ENCODE results near the genes EHBP1L1, AP5B1, MRPL11 and BBS1.

DNA sequence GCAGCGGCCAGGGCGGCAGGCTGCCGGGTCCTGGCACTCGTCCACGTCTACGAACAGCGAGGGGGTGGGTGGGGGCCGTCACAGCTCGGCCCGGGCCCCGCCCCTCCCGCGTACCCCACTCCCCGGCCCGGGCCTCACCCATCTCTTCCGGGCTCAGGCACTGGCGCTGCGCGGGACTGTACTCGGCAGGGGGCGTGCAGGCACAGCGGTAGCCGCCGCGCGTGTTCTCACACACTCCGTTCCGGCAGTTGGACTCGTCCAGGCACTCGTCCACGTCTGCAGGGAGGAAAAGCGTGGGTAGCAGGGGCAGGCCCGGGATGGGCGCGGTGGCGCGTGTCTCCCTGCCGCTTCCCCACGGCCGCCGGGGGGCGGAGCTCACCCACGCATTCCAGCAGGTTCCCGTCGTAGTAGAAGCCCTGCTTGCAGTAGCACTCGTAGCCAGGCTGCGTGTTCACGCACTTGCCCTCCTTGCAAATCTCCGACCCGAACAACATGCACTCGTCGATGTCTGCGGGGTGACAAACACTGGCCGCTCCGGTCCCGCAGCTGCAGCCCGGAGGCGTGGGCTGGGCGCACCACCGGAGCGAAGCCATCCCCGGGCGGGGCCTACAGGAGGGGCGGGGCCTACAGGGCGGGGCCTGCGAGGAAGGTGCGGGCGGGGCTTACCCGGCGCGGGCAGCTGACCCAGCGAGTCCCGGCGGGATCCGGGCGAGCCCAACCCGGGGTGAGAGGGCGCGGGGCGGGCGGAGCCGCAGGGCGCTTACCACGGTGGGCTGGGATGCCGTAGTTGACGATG lies 15.4 kb downstream of the SCYL1 start:
- PRO-cap: unidirectional peak, plus-strand start at position 690 of the sequence; unidirectional peak, plus-strand start at position 727 of the sequence
- RAMPAGE, long total RNA, 2 experiments: no peak in any of the 2 experiments

DNA sequence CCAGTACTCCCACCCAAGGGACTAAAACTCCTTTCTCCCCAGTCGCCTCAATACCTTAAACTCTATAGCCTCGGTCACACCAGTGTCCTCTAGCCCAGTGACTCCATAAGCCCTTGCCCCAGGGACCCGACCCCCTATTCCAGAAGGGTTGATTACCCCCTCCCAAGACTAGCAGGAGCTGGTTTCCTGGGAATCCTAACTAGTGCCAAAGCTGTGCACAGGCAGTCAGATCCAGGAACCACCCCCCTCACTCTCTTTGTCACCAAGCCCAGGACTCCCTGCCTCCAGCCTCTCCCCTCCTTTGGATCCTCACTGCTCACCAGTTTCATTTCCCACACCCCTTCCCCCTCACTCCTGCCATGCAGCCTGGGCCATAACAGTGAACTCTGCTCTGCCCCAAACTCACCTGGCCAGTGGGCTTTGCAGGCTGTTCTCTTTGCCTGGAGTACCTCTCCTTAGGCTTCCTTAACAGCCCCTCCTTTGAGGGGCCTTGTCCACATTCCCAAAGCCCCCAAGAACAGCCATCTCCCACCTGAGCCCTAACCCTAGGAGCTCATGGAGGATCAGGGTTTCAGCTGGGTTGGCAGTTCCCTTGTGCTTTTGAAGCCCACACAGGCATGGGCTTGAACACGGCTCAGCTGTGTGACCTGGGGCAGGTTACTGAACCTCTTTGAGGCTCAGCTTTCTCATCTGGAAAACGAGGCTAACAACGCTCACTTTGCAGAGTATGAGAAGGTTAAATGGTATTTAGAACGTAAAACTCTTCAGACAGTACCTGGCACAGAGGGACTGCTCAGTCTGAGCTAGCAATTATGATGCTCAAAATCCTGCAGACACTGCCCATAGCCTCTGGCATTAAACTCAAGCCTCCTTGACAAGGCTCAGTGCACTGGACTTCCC lies 9.5 kb downstream of the LTBP3 start:
- PRO-cap: no peak
- RAMPAGE, long total RNA, 2 experiments: no peak in any of the 2 experiments

GRCh38 chr11:65575973-65576588 lies at the start of gene EHBP1L1:
EHBP1L1 (plus strand) TSS chr11:65576053.
- PRO-cap: bidirectional peak, plus-strand start at chr11:65576036, minus-strand start at chr11:65575868
- RAMPAGE, long total RNA, 2 experiments: no peak in any of the 2 experiments

DNA sequence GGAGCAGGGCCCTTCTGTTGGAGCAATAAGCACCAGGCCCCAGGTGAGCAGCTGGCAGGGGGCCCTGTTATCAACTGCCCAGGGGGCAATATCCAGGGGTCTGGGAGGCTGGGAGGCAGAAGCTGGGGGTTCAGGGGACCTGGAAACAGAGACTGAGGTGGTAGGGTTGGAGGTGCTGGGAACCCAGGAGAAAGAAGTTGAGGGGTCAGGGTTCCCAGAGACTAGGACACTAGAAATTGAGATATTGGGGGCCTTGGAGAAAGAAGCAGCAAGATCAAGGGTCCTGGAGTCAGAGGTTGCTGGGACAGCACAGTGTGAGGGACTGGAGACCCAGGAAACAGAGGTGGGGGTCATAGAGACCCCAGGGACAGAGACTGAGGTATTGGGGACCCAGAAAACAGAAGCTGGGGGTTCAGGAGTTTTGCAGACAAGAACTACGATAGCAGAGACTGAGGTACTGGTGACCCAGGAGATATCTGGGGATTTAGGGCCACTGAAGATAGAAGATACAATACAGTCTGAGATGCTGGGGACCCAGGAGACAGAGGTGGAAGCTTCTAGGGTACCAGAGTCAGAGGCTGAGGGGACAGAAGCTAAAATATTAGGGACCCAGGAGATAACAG lies 6.5 kb downstream of the EHBP1L1 start:
- PRO-cap: no peak
- RAMPAGE, long total RNA, 2 experiments: no peak in any of the 2 experiments

DNA sequence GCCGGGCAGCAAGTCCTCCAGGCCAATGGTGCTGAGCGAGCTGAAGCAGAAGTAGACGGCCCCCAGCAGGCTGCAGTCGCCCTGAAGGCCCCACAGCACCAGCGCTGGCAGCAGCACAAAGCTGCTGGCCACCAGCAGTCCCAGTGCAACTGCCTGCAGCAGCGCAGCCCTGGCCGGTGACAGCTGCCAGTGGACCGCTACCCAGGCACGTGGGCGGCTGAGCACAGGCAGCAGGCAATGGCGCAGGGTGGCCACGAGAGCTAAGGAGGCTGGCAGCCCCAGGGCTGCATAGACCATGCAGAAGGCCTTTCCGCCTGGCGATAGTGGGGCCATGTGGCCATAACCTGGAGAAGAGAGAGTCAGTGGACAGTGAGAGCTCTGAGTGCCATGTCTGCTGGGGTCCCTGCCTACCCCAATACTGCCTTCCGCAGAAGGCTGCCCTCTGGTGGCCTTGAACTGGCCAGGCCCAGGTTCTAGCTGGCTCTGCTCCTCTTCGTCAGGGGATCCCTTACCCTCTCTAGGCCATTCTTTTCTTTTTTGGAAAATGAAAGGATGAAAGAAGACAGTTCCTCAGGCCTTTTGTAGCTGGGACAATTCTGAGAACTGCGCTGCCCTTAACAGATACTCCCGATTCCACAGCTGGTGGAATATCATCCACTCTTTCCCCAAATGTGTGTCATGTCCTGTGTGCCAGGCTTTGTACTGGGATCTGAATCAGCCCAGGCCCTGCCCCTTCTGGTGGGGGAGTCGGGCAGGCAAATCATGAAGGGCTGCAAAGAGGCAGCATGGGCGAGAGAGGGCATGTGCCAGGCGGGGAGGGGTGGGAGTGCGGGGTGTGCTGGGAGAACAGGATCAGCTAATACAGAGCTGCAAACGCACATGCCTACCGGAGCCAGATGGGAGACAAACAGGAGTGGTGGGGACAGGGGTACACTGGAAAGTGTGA lies 1.8 kb downstream of the KCNK7 start:
- PRO-cap: no peak
- RAMPAGE, long total RNA, 2 experiments: no peak in any of the 2 experiments

- PRO-cap: no peak
- RAMPAGE, long total RNA, 2 experiments: no peak in any of the 2 experiments
Observed at GRCh38 chr11:65620474-65621116, 5.0 kb downstream of the PCNX3 start.

DNA sequence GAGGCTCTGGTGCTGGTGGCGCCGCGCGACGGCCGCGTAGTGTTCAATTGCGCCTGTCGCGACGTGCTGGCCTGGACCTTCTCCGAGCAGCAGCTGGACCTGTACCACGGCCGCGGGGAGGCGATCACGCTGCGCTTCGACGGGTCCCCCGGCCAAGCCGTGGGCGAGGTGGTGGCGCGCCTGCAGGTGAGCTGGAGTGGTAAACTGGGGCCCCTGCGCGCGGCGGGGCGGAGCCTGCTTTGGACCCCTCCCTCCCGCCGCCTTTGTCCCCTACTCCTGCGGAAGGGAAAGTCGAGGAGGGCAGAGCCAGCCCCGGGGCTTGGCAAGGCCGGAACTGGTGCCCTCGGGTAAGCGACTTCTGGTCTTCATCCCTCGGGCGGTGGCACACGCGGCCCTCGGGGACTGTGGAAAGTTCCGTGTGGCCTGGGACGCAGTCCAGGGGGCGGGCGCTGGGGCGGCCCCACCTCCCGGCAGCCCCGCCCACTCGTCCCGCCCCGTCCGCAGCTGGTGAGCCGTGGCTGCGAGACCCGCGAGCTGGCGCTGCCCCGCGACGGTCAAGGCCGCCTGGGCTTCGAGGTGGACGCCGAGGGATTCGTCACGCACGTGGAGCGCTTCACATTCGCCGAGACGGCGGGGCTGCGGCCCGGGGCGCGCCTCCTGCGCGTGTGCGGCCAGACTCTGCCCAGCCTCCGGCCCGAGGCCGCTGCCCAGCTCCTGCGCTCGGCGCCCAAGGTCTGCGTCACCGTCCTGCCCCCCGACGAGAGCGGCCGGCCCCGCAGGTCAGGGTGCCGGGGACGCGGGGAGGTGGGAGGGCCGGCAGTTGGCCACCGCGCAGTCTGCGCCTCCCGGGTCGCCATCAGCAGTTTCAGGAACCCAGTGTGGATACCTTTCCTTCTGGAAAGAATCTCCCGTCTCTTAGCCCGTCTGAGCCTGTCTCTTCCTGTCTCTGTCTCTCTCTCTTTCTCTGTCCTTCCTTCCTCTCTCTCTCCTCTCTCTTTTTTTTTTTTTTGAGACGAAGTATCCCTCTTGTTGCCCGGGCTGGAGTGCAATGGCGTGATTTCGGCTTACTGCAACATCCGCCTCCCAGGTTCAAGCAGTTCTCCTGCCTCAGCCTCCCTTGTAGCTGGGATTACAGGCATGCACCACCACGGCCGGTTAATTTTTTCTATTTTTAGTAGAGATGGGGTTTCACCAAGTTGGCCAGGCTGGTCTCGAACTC lies 9.4 kb downstream of the SIPA1 start:
- PRO-cap: bidirectional peak, plus-strand start at position 507 of the sequence, minus-strand start at position 397 of the sequence
- RAMPAGE, long total RNA, 2 experiments: no peak in any of the 2 experiments

- PRO-cap: bidirectional peak, plus-strand start at chr11:65712252, minus-strand start at chr11:65711917
- RAMPAGE, long total RNA, 2 experiments: no peak in any of the 2 experiments
Observed at GRCh38 chr11:65711799-65711972, 366 bp upstream of the KAT5 start.

DNA sequence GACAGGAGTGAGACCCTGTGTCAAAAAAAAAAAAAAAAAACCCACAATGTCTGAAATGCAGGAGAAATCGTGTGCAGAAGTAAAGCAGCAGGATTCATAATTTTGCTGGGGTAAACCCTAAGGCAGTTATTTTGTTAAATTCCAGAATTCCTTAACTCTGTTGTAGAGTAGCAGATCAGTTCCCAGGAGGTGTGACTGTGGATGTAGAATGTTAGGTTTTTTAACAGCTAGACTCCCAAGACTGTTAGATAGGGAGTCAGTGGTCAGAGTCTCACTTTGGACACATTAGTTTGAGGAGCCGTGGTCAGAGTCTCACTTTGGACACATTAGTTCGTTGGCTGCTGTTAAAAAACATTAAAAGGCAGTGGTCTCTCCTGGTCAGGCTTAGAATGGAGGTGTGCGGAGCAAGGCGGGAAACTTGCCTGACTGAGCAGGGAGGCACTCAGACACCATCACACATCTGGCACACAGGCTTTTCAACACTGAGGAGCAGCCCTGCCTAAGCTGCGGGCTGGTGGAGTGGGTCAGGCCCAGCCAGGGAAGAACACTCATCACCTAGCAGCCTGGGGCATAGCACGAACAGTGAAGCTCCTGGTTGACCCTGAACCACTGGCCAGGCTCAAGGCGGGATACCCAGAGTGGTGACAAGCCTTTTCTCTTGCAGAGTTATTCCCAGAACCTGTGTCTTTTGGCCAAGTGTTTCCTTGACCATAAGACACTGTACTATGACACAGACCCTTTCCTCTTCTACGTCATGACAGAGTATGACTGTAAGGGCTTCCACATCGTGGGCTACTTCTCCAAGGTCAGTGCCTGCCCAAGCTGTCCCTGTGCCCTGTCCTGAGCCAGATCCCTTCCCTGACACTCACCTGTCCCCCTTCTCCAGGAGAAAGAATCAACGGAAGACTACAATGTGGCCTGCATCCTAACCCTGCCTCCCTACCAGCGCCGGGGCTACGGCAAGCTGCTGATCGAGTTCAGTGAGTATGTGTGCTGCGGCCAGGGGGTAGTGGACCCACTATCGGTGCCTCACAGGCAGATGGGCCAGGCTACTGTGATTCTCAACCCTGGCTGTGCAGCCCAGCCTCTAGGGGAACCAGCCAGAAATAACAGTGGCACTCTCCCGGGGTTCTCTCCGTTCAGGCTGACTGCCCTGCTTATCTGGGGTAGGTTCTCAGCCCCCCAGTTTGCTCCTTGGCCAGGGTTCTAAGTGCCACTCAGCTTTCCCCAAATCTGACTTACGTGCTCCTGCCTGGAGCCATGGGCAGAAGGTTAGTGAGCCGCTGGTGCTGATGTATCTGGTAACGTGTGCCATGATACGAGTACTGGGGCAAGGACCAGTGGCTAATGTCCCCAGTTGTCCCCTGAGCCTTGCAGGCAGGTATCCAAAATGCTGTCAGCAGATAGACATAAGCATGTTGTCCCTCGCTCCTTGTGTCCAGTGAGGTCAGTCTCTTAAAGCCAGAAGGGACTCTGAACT lies 4.1 kb downstream of the RNASEH2C start:
- PRO-cap: no peak
- RAMPAGE, long total RNA, 2 experiments: no peak in any of the 2 experiments

- PRO-cap: bidirectional peak, plus-strand start at chr11:65781039, minus-strand start at chr11:65780935
- RAMPAGE, long total RNA, 2 experiments: no peak in any of the 2 experiments
Observed at GRCh38 chr11:65780639-65781156, at the start of gene AP5B1. AP5B1 (minus strand) TSS chr11:65780976.

GRCh38 chr11:65850407-65850590 lies 7.7 kb downstream of the CFL1 start:
- PRO-cap: no peak
- RAMPAGE, long total RNA, 2 experiments: no peak in any of the 2 experiments

GRCh38 chr11:65862969-65863238 lies 2.7 kb downstream of the MUS81 start:
- PRO-cap: no peak
- RAMPAGE, long total RNA, 2 experiments: no peak in any of the 2 experiments

GRCh38 chr11:65977238-65977970 lies 15.9 kb downstream of the SART1 start:
- PRO-cap: no peak
- RAMPAGE, long total RNA, 2 experiments: no peak in any of the 2 experiments

- PRO-cap: no peak
- RAMPAGE, long total RNA, 2 experiments: no peak in any of the 2 experiments
Observed at GRCh38 chr11:66265215-66266096, 3.0 kb upstream of the RAB1B start.

DNA sequence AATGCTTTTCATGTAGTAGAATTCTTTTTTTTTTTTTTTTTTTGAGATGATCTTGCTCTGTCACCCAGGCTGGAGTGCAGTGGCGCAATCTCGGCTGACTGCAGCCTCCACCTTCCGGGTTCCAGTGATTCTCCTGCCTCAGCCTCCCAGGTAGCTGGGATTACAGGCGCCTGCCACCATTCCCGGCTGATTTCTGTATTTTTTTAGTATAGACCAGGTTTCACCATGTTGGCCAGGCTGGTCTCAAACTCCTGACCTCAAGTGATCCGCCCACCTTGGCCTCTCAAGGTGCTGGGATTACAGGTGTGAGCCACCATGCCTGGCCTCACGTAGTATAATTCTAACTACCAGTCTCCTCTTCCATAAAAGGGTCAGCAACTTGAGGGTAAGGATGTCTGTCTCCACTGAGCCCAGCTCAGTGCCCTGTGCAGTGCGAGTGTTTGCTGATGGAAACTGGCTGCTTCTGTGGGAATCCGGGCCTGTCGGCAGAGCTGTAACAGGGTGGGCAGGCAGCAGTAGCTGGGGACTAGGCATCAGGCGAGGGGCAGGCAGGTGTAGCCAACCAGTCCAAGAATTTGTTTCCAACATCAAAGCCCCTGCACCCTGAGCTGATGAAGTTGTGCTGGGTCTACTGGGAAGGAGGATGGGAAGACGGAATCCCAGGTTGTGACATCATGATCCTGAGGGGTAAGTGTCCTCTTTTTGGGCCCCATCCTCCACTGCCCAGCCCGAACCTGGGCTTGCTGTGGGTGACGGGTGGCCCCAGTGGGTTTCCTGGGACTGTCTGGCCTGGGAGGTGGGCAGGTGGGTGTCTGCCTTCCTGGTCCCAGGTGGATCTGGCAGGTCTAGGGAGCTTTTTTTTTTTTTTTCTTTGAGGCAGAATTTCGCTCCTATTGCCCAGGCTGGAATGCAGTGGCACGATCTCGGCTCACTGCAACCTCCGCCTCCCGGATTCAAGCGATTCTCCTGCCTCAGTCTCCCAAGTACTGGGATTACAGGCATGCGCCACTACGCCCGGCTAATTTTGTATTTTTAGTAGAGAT lies 11.2 kb downstream of the SLC29A2 start:
- PRO-cap: no peak
- RAMPAGE, long total RNA, 2 experiments: no peak in any of the 2 experiments

GRCh38 chr11:66373154-66373672 lies 1.7 kb upstream of the SLC29A2 start:
- PRO-cap: no peak
- RAMPAGE, long total RNA, 2 experiments: no peak in any of the 2 experiments

DNA sequence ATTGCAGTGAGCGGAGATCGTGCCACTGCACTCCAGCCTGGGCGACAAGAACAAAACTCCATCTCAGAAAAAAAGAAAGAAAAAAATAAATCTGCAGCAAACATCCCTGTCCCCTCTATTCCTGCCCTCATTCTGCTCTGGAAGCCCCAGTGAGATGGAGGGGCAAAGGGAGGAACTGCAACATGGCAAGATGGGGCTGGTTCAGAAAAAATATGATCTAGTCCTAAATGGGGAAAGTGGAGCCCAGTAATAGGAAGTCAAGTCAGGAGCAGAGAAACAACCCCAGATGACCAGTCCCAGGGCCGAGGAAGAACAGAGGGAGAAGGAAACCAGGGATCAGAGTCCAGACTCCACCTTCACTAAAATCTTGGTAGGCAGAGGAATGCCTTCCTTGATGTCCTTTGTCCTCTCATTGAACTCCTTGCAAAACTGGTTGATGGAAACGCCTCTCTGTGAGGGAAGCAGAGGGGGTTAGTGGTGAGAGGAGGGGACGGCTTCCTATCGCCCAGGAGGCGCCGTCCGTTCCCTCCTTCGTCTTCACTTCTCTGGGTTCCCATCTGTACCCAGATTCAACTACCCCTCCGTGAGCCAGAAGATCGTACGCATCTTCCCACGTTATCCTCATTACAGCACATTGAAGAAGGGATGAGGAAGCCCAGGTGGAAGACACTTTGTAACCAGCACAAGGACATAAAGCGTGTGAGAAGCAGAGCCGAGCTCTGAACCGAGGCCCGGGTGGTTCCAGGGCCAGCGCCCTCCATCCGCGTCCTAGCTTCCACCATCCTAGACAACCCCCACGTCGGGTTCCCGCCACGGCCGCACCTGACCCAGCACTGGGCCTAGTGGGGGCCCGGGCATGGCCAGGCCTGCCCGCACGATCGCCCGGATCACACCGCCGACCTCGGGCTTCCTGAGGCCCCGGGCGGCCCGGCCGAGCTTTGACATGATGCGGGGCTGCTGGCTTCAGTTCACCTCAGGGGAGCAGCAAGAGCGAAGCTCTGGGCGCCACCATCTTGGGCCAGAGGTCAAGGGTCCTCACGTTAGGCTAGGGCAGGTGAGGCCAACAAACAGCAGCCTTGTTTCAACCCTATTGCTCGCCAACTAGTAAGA lies at the start of gene MRPL11:
Gene MRPL11 (minus strand): TSS at position 1,039 of the 1,110 bp plus-strand sequence.
- PRO-cap: no peak
- RAMPAGE, long total RNA, 2 experiments: start-site peak on the minus strand in 2 of 2 experiments, centred at positions 1,009 to 1,017 of the sequence, 70 to 807 reads per replicate

DNA sequence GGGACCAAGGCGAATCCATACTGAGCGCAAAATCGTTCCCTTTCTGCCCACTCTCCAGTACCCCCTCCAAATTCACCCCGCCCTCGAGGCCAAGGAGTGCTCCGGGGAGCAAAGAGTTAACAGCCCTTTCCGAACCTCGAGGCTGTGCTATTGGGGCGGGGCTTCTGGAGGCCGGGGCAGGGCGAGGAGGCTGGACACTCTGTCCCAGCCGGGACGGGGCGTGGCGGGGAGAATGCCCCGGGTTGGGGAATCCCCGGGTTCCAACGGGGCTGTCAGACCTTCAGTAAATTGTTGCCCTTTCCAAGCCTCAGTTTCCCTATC lies 239 bp downstream of the DPP3 start:
- PRO-cap: no peak
- RAMPAGE, long total RNA, 2 experiments: no peak in any of the 2 experiments

- PRO-cap: bidirectional peak, plus-strand start at chr11:66510642, minus-strand start at chr11:66510559
- RAMPAGE, long total RNA, 2 experiments: start-site peak on the plus strand in 1 of 2 experiments, at chr11:66510647-66510653 at its widest, 54 reads per replicate
Observed at GRCh38 chr11:66510185-66511420, at the start of gene BBS1. BBS1 (plus strand) TSS chr11:66510635.

GRCh38 chr11:66632814-66633417 lies 5.6 kb upstream of the RBM4 start:
- PRO-cap: no peak
- RAMPAGE, long total RNA, 2 experiments: no peak in any of the 2 experiments

All from breast epithelium (tissue), 2 donors.